Subcutaneous preadipocyte (primary cell): ENCODE results near the gene ADGRD1.

- CAGE, long polyA plus RNA, result no peak
Observed at GRCh38 chr12:126156728-126157304, 970.6 kb downstream of the TMEM132B start.

GRCh38 chr12:127059990-127061017, 1206.7 kb upstream of the TMEM132C start:
- CAGE, long polyA plus RNA, result no peak

DNA sequence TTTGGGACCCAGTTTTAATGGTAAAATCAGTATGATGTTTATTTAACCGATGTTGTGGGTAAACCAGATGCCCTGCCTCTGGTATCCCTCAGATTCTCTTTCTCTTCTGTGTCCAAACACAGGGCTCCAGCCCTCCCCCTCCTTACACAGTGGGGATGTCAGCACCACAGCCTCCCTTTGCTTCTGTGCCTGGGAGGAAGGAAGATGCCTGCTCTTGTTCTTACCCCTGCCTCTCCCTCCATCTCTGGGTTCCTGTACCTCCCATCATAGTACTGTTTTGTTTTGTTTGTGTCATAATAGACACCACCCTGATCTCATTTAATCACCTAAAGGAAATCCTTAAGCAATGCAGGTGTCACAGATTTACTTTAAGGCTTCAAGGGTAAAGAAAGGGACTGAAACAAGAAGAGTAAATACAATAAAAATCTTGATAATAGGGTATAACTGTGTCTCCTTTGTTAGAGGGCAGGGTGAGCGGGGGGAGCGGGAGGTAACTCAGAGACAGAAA, 1204.9 kb upstream of the TMEM132C start:
- CAGE, long polyA plus RNA, result no peak

DNA sequence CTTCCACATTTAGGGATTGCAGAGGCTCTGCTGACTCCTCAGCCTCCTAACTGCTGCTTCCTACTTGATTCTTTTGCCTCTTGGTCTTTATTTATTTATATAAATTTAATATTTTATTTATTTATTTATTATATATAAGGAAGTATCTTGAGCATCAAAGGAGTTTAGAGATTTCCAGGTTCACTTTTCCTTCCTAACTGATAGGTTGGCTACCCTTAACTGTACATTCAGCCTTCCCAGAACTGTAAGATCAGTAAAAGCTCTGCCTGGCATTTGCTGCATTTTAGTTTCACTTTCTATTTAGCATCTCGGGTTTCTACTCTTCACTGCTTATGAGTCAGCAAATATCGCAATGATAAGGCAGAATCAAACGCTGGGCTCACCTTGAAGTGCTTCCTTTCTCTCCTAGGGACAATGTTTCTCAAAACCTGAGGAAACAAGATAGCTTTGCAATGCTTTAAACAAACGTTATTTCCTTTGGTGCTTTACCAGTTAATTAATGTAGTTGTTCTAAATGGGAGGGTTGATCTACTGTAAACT, 1183.7 kb upstream of the TMEM132C start:
- CAGE, long polyA plus RNA, result no peak

- CAGE, long polyA plus RNA, result no peak
Observed at GRCh38 chr12:127284675-127285360, 982.2 kb upstream of the TMEM132C start.

GRCh38 chr12:128365525-128366440, 98.8 kb downstream of the TMEM132C start:
- CAGE, long polyA plus RNA, result no peak

DNA sequence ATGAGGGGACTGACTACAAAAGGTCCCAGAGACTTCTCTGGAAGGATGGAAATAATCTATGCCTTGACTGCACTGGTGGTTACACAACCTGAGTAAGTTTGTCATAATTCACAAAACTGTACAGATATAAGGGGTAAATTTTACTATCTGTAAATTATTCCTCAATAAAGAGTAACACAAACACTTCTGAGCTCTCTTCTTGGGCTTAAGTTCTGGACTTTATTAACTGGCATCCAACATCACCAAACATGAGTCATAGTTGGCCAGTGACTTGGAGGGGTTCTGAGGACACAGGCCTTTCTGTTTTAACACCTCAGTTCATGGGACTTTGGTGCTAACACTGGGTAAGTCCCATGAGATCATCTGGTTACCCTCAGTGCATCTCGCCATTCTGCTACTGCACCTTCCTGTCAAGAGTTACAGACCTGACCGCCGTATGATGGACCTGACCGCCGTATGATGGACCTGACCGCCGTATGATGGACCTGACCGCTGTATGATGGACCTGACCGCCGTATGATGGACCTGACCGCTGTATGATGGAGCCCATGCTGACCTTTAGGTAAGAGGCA, 9.9 kb downstream of the SLC15A4 start:
- CAGE, long polyA plus RNA, result no peak

DNA sequence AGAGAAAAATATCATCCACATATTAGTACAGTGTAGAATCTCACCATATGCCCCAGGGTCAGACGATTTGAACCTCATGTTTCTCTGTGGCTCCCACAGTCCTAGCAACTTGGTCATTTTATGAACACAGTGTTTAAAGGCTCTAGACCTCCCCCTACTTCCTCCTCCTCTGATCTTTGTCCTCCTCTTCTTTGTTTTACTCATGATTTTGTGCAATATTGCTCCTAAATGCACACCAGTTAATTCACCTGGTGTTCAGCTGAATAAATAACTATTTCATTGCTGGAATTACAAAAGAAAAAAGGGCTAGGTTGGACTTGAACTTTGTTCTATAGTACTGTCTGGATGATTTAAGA, 18.3 kb downstream of the GLT1D1 start:
- CAGE, long polyA plus RNA, result no peak

DNA sequence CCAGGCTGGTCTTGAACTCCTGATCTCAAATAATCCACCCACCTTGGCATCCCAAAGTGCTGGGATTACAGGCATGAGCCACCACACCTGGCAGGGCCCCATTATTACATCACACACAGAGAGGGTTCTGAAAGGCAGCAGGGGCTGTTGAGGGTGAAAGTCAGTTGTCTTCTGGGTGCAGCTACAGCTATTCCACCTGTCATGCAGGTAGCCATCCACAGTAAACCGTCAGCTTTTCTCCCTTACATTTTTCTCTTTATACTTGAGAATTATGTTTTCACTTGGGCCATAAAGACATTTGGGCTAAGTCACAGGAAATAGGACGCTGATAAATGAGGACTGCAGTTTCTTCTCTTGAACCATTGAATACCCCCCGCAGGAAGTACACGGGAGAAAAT, 91.1 kb upstream of the FZD10 start:
- CAGE, long polyA plus RNA, result no peak

GRCh38 chr12:130086480-130087050, 75.7 kb upstream of the FZD10 start:
- CAGE, long polyA plus RNA, result no peak

- CAGE, long polyA plus RNA, result no peak
Observed at GRCh38 chr12:130253635-130254056, 84.0 kb upstream of the PIWIL1 start.

DNA sequence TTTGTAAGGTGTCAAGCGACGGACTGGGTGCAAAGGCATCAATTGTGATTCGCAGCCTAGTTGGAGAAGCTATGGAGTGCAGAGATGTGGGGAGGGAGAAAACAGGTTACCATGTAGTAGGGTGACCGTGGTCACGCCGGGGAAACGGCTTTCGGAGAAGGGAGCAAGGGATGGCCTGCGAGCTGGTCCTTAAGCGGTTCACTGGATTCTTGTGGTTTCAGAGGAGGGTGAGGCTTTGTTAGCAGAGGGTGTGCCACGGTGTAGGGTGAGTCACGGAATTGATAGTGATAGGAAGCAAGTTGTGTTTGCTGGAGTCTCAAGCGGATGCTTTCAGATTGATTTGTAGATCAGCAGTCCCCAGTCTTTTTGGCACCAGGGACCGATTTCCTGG, 2.3 kb downstream of the PIWIL1 start:
- CAGE, long polyA plus RNA, result no peak

GRCh38 chr12:130408181-130408525, 70.5 kb downstream of the PIWIL1 start:
- CAGE, long polyA plus RNA, result no peak

GRCh38 chr12:130818460-130819626, 20.2 kb downstream of the STX2 start:
- CAGE, long polyA plus RNA, result no peak

DNA sequence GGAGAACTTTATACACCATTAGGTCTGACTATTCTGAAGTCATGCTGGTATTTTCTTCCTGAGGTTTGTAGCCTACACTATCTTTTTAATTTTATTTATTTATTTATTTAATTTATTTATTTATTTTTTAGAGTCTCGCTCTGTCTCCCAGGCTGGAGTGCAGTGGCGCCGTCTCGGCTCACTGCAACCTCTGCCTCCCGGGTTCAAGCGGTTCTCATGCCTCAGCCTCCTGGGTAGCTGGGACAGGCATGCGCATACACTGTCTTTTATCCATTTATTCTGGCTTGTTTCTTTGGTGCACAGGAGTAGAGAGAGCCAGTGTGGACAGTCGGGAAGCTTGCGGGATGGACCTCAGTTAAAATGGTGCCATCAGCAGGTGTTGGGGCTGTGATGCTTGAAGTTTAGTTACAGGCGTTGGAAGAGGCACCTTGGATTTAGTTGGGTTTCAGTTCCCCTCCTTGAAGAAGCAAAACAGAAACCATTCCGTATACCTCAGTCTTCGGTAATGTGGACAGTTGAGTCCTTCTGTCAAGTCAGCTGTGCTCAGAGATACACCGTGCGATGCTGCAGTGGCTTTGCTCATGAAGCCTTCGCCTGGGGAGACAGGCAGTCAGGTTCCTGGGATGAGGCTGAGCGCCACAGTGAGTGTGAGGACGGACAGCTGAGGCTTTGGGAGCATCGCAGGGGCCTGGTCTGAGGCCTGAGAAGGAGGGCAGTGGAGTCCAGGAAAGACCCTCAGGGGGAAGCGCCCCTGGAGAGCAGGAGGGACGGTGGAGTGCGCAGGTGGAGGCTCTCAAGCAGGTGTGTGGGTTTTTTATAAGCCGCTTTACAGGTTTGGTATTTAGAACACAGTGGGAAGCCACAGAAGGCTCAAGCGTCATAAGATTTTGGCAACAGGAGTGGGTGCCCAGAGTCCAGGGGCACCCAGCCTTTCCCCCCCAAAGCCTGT, 7.3 kb downstream of the RAN start:
- CAGE, long polyA plus RNA, result no peak

- CAGE, long polyA plus RNA, result no peak
Observed at GRCh38 chr12:130922710-130923106, 31.0 kb upstream of the ADGRD1 start.

DNA sequence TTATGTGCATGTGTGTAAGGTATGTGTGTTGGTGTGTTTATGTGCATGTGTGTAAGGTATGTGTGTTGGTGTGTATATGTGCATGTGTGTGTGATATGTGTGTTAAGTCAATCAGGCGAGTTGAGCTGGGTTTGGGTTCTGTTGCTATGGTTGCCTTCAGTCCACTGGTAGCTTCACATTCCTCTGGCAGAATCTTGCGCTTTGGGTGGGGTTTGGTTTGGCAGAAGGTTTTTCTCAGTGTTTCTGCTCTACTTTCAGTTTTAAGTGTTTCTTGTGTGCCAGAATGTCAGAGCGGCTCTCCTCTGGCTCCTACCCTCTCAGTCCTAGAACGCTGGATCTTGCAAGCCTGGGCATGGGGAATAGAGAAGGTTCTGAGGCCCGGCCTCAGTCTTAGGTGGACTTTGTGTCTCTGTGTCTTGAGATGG, 7.6 kb upstream of the ADGRD1 start:
- CAGE, long polyA plus RNA, result no peak

GRCh38 chr12:130952452-130953074, 1.1 kb upstream of the ADGRD1 start:
- CAGE, long polyA plus RNA, result no peak

- CAGE, long polyA plus RNA, result no peak
Observed at GRCh38 chr12:130953604-130954354, at the start of gene ADGRD1. Gene ADGRD1 (plus strand): TSS chr12:130953907.

DNA sequence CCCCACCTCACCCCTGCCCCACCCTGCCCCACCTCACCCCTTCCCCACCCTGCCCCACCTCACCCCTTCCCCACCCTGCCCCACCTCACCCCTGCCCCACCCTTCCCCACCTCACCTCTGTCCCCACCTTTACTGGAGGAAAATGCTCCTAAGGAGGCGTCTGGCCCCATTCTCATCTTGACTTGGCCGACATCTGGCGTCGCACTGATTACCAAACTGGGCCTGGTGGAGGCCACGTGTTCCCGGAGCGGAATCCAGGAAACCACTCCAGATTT, 57.3 kb downstream of the ADGRD1 start:
- CAGE, long polyA plus RNA, result no peak